Bile duct (tissue), 1 donor: ENCODE measurements around a stretch of chr22.

GRCh38 chr22:43236276-43237147, 49.6 kb upstream of the TTLL12 start:
- PRO-cap, result unidirectional peak, minus-strand start at chr22:43236537

DNA sequence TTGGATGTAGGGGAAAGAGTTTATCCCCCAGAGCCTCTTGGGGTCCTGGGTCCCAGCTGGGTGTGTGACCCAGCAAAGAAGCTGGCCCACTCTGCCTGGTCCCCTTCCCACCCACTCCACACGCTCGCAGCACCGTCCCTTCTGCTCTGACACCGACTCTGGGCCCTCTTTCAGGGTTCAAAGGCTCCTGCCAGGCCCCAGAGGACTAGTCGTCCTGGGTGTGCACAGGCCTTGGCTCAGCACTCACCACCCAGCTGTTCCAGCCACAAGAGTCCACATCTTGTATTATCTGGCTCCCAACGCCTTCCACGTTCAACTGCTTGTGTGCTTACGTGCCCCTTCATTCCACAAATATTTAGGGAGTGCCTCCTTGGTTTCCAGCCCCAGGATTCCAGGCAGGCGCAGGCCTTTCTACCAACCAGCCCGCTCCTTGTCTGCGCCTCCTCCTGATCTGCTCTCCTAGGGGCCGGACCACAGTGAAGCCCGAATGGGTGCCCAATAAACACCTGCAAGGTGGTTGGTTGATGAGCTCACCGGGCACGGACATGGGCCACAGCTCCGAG, 70.9 kb downstream of the SCUBE1 start:
- PRO-cap, result no peak

- PRO-cap, result no peak
Measured at GRCh38 chr22:43295161-43295731, 47.9 kb downstream of the SCUBE1 start.

DNA sequence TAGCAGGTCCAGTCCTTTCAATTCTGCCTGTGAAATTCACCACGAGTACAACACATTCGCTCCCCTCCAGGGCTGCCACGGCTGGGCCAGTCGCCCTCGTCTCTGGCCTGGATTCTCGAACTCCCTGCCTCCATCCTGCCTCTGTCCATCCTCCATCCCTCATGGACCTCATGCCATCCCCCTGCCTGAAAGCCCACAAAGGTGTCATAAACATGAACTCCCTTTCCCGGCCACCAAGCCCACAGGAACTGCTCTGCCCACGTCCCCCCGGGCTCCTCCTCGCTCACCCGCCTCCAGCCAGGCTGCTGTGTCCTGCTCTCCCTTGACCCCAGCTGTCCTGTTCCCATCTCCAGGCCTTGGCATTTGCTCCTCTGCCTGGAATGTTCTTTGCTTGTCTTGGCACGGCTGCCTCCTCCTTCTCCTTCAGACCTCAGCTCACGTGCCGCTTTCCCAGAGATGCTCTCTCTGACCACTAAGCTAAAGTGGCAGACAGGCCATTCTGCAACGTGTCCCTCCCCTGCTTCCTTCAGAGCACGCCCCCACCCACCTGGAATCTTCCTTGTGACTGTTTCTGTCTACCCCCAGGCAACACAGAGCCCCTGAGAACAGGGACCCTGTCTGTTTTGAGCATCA, 41.9 kb downstream of the SCUBE1 start:
- PRO-cap, result no peak

DNA sequence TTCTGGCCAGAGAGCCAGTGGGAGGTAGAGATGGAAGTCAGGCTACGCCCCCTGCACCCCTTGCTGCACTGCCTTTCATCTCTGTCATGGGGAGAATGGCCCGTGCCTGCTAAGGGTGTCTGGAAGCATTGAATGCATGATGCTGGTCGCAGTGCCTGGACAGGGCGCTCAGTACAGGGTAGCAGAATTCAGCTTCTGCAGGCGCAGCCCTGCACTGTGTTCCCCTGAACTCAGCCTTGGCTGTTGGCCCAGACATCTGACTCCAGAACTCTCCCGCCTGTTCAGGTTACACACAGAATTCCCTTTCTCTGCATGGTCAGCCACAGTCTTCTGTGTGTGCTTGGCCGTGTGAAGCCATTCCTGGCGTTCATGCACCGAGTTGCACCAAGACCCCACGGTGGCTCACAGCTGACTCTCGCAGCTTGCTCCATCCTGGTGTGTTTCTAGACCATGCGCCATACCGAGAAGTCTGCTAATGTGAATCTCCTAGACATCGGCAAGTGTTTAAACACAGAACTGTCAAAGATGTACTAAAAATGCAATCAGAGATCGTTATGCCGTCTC, 55.4 kb downstream of the MPPED1 start:
- PRO-cap, result no peak

DNA sequence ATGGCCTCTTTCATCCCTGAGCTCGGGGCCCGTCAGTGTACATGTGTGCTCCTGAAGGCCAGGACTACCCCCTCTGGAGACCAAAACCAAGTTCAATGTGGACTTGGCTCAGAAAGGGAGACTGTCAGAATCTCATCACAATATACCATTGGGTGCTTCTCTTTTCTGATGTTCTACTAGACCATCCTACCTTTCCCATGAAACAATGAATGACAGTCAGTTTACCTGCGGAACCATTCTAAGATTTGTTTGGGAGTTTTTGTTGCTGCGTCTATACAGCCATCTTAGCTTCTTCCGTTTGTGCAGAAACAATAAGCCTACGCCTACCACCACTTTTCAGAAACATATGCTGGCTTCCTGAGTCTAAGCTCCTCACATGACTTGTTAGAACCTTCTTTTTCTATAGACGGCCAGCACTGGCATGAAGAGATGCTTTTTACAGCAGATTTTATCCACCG, 127.7 kb downstream of the EFCAB6 start:
- PRO-cap, result no peak

- PRO-cap, result bidirectional peak, plus-strand start at chr22:44026759, minus-strand start at chr22:44026750; bidirectional peak, plus-strand start at chr22:44027161, minus-strand start at chr22:44027020
Measured at GRCh38 chr22:44026538-44027772, 2.9 kb downstream of the PARVB start.

DNA sequence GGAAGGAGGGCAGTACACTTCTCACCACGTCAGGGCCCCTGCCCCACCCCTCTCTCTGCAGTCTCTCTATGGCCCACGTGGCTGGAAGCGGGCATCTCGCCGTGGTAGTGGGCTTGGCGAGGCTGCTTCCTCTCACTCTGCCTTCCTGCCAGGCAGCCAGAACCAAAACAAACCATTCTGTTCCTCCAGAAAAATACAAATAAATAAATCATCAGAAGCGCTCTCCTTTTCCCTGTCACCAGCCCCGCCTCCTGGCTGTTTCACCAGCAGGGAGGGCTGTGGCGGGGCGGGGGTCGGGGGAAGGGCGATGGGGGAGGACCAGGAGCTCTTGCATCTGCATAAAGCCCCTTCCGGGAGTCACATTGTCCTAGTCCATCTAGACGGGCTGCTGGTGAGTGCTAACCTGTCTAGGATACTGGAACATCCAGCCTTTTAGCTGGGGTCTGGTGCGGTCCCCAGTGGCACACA, 20.8 kb downstream of the SHISAL1 start:
- PRO-cap, result no peak

DNA sequence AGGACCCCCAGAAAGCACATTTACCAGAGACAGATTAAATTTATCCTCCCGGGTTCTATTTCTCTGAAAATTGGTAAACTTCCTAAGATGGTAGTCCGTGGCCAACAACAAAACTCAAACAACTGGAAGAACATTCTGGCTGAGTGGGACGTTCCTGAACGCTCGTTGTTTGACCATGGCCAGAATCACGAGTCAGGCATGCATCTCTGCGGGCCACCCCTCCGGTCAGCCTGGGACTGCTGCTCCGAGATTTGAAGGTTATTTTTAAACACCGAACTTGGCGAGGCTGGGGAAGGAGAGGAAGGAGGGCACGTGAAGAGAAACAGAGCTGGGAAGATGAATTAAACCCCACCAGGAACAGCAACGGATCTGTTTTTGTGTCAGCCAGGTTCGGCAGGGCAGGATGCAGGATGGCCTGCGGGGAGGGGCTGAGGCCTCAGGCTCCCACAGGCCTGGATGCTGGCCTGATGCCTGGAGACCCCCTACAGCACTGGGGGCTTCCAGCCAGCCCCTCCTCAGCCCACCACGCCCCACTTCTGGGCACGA, 5.2 kb downstream of the SHISAL1 start:
- PRO-cap, result no peak

DNA sequence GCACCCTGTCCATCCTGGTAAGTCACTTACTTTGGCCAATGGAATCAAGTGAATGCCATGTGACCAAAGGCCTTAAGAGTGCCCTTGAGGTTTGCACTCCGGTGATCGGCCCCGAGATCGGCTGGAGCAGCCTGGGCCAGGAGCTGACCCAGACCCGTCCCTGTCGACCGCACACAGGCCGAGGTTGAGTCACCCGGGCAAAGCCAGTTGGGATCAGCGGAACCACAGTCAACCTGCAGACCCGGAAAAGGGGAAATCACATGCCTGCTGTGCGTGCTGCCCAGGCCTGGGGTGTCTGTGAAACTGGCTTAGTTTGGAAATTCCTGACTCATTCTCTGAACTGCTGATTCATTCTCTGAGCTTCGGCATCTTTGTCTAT, 48.8 kb downstream of the RTL6 start:
- PRO-cap, result no peak

DNA sequence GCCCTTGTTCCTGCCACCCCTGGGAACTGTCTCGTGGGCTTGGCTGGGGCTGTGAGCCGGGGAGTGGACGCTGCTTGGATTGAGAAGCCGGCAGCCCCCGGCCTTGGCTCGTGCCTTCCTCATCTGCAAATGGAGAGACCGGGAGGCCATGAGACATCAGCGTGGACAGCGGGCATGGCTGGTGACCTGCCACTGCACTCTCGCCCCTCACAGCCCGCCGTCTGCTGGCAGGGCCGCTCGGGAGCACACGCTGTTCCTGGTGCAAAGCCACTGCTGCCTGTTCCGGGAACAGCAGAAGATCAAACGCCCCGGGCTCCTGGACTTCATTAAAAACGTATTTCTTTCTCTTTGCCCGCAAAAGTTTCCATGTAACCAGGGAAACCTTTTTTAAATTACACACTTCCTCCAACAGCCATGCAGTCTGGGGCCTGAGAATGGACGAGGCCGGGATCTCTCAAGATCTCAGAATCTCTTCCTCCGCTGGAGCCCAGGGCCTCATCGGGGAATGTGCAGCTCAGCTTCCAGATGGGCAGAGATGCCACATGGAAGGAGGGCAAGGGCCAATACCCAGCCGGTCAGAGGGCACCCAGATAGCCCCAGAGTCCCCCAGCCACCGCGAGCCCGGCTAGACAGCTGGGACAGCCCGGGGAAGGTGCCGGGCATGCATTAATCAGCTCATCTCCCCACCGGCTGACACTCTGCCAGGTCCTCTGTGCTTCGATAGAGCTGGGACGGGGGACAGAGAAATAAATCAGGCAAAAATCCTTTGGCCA, 62.9 kb upstream of the PRR5 start:
- PRO-cap, result unidirectional peak, plus-strand start at position 431 of the sequence

GRCh38 chr22:45010286-45010612, 444 bp upstream of the PHF21B start:
- PRO-cap, result no peak

DNA sequence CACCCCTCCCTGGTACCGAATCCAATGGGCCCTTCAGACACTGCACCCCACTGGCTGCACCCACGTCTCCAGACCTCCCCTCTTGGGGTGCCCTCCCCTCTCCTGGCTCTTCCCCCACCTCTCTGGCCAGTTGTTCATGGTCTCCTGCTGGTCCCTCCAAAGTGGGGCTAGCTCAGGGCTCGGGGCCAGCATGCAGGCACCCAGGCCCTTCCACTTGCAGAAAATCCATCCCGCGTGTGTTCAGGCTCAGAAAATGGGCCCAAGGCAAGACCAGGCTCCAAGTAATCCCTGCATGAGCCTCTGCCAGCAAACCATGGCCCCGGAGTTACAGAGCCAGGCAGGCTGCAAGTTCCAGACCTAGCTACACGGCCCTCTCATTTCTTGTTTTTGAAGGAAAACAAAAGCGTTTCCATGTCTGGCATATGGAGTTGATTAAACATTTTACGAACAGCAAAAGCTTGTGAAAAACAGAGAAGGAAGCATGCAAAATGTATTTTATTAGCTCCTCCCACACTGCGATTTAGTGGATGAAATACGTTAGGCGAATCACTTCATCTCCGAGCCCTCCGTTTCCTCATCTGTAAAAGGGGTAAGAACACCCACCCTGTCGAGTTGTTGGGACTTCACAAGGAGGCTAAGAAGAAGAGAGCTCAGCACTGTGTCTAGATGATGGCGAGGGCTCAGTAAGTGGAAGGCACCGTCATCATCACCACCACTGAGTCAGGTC, 29.7 kb downstream of the KIAA0930 start:
- PRO-cap, result no peak

GRCh38 chr22:45235078-45235903, 5.4 kb downstream of the KIAA0930 start:
- PRO-cap, result no peak

- PRO-cap, result no peak
Measured at GRCh38 chr22:45248467-45249236, 8.0 kb upstream of the KIAA0930 start.

GRCh38 chr22:45440751-45441647, 27.5 kb downstream of the RIBC2 start:
- PRO-cap, result no peak

DNA sequence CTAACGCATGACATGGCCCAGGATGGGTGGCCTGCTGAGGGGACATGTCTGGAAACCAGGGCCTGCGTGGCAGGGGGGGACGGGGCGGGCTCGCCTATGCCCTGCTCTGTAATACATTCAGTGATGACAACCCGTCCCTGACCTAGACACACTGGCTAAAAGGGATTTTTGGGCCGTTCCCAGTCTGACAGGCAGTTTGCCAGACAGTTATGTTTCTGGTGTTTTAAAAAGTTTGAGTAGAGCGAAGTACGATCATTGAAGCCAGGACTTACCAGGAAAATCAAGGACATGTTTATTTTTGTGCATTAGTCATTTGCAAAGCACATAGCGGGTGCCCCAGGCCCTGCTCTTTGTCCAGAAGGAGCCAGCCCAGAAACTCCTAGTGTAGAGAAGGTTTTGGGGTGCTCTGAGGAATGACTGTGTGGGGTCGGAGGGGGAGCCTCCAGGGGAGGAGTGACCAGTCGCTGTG, 50.7 kb downstream of the FBLN1 start:
- PRO-cap, result no peak

DNA sequence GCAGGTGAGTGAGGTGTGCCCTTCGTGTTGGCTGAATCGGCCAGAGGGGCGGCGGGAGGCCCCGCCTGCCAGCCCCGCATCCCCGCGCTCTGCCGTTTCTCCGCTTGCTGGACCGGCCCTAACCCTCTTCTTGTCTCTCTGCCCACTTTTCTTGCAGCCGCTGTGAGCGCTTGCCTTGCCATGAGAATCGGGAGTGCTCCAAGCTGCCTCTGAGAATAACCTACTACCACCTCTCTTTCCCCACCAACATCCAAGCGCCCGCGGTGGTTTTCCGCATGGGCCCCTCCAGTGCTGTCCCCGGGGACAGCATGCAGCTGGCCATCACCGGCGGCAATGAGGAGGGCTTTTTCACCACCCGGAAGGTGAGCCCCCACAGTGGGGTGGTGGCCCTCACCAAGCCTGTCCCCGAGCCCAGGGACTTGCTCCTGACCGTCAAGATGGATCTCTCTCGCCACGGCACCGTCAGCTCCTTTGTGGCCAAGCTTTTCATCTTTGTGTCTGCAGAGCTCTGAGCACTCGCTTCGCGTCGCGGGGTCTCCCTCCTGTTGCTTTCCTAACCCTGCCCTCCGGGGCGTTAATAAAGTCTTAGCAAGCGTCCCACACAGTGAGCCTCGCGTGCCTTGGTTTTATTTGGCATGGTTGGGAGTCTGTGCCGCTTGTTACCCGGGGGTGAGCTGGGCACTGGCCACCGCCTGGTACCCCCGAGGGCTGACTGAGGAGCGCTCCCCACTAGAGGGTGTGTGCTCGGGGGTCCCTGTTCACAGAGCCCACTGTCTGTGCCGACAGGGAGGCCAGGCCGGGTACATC, 60.3 kb downstream of the FBLN1 start:
- PRO-cap, result no peak

DNA sequence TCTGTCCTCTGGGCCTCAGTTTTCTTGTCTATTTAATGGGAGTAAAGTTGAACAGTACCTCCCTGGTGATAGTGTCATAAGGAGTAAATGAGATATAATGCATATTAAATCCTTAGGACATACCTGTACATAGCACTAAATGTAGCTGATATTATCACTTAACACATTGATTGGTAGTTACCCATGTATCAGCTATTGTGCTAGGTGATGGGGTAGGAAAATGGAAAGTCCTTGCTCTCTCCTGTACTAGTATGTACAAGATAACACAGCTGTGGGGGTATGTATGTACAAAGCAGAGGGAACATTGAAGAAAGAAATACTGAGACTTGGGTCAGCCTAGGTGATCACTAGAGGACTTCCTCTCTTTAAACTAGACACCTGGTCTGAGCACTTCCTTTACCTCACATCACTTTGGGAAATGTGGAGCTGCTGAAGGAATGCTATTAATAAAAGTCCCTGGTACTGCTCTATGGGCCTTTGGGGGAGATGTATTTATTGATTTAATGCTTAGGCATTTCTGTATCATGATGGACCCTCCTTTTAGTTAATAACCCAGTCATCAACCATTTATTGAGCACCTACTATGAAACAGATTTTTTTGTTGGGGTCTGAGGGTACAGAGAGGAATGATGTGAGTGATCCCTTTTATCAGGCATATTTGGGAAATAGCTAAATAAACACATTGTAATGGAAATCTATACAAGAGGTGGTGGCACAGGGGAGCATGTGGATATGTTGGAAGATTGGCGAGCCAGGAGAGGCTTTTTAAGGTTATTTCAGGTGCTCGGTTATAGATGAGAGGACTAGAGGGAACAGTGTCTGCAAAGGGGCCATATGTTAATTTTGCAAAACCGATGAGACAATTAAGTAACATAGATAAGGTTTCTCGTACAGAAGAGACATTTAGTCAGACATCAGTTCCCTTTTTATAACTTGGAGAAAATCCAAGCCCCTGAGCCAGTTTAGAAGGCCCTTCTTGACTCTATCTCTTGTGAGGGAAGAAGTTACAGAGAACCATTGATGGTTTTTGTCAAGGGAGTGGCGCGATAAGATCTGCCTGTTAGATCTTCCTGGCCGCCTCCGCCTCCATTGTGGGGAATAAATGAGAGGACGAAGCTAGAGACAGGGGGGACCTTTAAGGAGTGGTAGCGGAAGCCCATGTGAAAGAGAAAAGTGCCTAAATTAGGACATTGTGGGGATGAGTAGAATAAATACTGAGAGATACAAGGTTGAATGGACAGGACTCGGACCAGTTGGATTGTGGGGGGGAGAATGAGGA, 1.8 kb downstream of the ATXN10 start:
- PRO-cap, result no peak

GRCh38 chr22:45842741-45843594, 134.0 kb downstream of the WNT7B start:
- PRO-cap, result no peak